ENCODE measurements around a stretch of chr13.

DNA sequence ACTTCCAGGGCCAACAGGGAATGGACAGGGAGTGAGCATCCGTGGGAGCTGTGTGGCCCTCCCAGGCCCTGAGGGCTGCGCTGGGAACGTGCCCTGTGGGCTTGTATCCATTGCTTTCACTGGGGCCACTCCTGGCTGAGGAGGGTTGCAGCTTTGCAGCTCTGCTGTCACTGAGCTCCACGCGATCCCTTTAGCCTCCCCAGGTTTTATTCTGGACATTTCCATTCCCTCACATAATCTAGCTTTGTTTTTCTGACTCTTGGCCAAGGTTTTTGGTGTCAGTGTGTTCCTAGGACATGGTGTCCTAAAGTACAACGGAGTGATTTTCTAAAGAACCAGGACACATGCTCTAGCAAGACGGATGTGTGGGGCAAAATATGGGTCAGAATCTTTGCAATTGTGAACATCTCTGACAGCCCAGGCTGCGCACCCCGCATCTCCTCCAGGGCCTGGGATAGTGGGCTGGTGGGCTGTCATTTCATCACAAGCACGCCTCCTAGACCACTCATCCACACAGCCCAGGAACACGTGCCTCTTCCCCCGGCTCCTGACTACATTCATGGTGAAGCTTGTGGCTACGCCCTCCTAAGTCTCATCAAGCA lies 28.0 kb downstream of the GGACT start:
- PRO-cap, 3 experiments = peak in 2 of 3 experiments; most common plus-strand start position 406 of the sequence (in 2); most common minus-strand start position 121 of the sequence (in 1)
- RAMPAGE, long total RNA, 2 experiments = no peak in any of the 2 experiments
- RRBS = 86% methylated on average over 1 of the region's 13 CpGs

DNA sequence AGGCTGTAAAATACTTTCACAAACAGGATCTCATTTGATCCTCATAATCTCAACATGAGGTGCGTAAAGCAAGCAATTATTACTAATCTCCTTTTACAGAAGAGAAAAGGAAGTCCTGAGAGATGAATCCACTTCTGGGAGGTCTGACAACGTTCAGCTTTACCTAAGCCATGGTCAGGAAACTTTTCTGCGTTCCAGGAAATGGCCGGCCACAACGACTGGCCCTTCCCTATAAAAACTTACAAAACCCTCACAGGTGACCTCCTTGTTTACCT lies 351.6 kb upstream of the TMTC4 start:
- PRO-cap, 3 experiments = no peak in any of the 3 experiments
- RAMPAGE, long total RNA, 2 experiments = no peak in any of the 2 experiments
- RRBS = no CpG with 5 or more reads among the region's 5 CpGs

DNA sequence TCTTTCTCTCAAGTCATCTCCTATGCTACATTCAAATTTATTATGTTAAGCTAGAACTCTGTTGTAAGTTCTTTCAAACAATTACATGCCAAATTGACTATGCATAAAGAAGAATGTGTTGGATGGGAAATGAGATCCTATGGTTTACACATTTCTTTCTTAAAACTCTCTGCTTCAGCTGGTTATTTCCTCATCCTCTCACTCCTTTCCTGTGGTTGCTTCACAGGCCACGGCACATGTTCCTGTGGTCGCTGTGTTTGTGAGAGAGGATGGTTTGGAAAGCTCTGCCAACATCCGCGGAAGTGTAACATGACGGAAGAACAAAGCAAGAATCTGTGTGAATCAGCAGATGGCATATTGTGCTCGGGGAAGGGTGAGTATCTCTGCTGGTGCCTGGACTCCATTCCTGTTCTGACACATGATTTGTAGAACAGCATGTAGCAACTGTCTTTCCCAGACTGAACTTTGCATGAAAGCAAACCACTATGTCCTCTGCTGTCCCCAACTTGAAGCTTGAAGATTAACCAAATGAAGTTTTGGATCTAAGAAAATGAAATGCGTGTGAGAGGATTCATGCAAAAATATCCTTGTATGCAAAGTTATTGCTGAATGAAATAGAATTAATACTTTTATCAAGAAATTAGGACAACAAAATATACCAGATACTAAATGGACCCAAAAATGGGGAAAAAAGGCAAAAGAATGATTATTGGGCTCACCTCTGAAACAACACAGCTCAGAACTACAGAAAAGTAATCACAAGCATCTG lies 210.0 kb downstream of the FGF14 start:
- PRO-cap, 3 experiments = no peak in any of the 3 experiments
- RAMPAGE, long total RNA, 2 experiments = no peak in any of the 2 experiments
- RRBS = no CpG with 5 or more reads among the region's 7 CpGs

GRCh38 chr13:101755465-101755975 lies 161.2 kb downstream of the FGF14 start:
- PRO-cap, 3 experiments = no peak in any of the 3 experiments
- RAMPAGE, long total RNA, 2 experiments = no peak in any of the 2 experiments
- RRBS = no CpG with 5 or more reads among the region's 2 CpGs

- PRO-cap, 3 experiments = no peak in any of the 3 experiments
- RAMPAGE, long total RNA, 2 experiments = no peak in any of the 2 experiments
- RRBS = no CpG with 5 or more reads among the region's 7 CpGs
Measured at GRCh38 chr13:102183388-102184326, 266.9 kb upstream of the FGF14 start.

DNA sequence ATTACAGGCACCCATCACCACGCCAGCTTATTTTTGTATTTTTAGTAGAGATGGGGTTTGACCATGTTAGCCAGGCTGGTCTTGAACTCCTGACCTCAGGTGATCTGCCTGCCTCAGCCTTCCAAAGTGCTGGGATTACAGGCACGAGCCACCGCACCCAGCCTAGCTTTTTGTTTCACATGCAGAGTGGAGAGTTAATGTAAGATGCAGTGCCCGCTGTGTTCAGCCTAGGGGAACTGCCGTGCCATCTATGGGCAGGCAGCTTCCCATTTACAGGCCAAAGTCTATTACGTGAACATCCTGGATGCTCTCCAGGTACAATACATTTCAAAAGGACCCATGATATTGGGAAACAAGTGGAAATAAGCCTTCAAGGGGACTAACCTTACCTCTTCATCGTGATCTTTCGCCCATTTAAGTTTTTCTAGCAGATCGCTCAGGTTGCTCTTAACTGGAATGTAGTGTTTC lies 10.1 kb downstream of the POGLUT2 start:
- PRO-cap, 3 experiments = no peak in any of the 3 experiments
- RAMPAGE, long total RNA, 2 experiments = no peak in any of the 2 experiments
- RRBS = no CpG with 5 or more reads among the region's 9 CpGs

DNA sequence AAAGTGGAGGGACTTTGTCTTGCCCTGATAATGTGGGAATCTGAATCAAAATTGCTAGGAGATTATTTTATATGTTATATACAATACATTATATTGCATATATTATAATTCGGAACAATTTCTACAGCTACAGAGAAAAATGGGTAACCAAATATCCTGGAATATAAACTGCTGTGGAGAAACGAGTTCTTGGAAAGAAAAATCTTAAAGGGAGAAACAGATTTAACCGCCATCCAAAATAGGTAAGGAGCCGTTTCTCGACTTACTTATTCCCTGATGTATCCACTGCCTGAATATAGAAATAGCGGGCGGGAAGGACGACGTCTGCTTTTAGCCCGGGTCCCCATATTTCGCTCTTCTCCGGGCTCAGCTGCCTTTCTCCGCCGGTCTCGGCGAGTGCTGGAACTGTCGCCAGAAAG lies 544 bp downstream of the POGLUT2 start:
- PRO-cap, 3 experiments = no peak in any of the 3 experiments
- RAMPAGE, long total RNA, 2 experiments = no peak in any of the 2 experiments
- RRBS = no CpG with 5 or more reads among the region's 17 CpGs

DNA sequence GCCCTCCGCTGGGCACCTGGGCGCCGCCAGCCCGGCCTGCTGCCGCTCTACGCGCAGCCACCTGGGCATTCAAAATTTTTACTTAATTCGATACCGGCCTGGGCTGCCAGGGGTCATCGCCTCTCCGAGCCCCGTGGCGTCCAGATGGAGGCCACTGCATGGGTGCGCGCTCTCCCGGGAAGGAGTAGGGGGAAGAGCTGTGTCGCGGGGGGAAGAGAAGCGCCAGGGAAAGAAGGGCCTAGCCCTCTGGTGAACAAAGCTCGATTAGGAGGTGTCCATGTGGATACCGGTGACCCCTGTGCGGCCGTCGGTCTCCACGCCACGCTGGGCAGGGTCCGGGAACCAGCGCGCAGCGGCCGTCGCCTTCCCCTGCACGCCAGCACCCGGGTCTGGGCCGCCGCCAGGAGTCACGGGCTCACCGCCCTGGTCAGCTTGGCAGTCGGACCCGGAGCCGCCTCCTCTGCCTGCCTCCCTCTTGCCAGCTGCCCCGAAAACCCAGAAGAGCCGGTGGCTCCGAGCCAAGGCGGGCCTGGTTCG lies 731 bp downstream of the BIVM start:
- PRO-cap, 3 experiments = no peak in any of the 3 experiments
- RAMPAGE, long total RNA, 2 experiments = no peak in any of the 2 experiments
- RRBS = 2% methylated on average over 37 of the region's 46 CpGs

GRCh38 chr13:102902576-102903199 lies 56.9 kb downstream of the ERCC5 start:
- PRO-cap, 3 experiments = no peak in any of the 3 experiments
- RAMPAGE, long total RNA, 2 experiments = no peak in any of the 2 experiments
- RRBS = no CpG with 5 or more reads among the region's 13 CpGs

DNA sequence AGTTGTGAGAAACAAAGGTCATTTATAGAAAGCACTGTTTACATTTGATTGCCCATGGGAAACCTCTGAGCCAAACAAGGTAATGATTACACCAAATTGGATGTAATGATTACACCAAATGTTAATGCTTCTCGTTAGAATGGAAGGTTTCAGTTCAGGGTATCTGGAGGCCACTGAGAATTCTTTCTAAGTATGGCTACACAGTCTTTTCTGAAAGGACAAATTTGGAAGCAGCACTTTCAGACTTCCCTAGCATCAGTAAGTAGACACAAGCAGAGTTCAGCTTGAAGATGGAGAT lies 451.3 kb upstream of the SLC10A2 start:
- PRO-cap, 3 experiments = no peak in any of the 3 experiments
- RAMPAGE, long total RNA, 2 experiments = no peak in any of the 2 experiments
- RRBS = no CpG with 5 or more reads among the region's 1 CpG

GRCh38 chr13:103523741-103524258 lies 457.6 kb upstream of the SLC10A2 start:
- PRO-cap, 3 experiments = no peak in any of the 3 experiments
- RAMPAGE, long total RNA, 2 experiments = no peak in any of the 2 experiments
- RRBS = no CpG with 5 or more reads among the region's 9 CpGs

DNA sequence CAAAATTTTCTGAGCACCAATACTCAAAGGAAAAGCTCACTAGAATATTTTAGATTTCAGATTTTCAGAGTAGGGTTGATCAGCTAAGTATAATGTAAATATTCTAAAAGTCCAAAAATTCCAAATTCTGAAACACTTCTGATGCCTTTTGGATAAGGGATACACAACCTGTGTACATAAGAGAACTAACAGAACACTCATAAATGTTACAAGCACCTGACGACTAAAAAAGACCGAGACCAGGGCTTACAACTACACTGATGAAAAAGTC lies 183.3 kb downstream of the EFNB2 start:
- PRO-cap, 3 experiments = no peak in any of the 3 experiments
- RAMPAGE, long total RNA, 2 experiments = no peak in any of the 2 experiments
- RRBS = no CpG with 5 or more reads among the region's 2 CpGs

- PRO-cap, 3 experiments = no peak in any of the 3 experiments
- RAMPAGE, long total RNA, 2 experiments = no peak in any of the 2 experiments
- RRBS = no CpG with 5 or more reads among the region's 12 CpGs
Measured at GRCh38 chr13:106484701-106485468, 50.6 kb downstream of the EFNB2 start.

GRCh38 chr13:106490807-106491763 lies 44.4 kb downstream of the EFNB2 start:
- PRO-cap, 3 experiments = no peak in any of the 3 experiments
- RAMPAGE, long total RNA, 2 experiments = no peak in any of the 2 experiments
- RRBS = 77% methylated on average over 4 of the region's 23 CpGs

DNA sequence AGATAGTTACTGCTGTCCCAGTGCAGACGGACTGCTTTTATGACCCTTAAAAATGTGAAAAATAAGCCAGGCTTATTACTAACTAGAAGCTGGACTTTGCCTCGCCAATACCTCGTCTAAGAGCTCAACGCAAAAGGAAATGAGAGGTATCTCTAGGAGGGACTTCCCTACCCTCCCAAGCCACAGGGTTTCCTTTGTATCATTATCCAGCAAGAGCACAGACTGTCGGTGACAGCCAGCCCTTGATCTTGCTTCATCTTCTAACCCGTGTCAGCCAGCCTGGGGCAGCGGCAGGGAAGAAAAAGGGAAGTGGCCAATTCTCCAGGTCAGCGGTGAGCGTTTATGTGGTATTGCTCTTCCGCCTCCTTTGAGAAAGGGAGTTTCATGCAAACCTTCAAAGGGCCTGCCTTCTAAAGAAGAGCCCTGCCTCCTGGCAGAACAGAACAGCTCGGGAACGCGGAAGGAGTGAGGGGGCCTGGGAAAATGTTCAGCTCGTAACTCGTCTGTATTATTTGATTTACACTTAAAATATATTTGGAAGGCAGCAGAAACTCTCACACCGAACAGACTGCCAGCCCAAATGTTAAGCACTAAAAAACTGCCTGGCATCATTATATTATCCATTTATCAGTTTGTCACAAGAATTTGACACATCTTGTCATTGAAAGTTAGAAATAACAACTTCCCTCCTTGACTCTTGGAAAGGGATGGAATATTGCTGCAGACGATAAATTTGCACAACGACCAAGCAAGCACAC lies 41.8 kb downstream of the EFNB2 start:
- PRO-cap, 3 experiments = no peak in any of the 3 experiments
- RAMPAGE, long total RNA, 2 experiments = no peak in any of the 2 experiments
- RRBS = no CpG with 5 or more reads among the region's 18 CpGs

DNA sequence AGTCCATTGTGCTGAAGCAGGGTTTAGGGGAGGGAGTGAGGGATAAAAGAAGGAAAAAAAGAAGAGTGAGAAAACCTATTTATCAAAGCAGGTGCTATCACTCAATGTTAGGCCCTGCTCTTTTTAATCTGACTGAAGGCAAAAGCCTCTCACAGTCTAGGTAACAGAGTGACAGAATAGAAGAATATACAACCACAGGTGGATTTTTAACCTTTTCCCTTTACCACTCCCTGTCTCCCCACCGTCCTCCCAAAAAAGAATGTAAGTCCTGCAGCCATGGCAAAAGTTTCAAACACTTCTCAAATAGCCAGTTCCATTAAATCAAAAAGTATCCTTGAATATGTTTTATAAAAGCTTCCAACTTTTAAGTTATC lies 9.1 kb downstream of the ARGLU1 start:
- PRO-cap, 3 experiments = no peak in any of the 3 experiments
- RAMPAGE, long total RNA, 2 experiments = no peak in any of the 2 experiments
- RRBS = no CpG with 5 or more reads among the region's 1 CpG

GRCh38 chr13:106568413-106568625 lies 382 bp upstream of the ARGLU1 start:
- PRO-cap, 3 experiments = peak in 1 of 3 experiments; most common plus-strand start chr13:106568519 (in 1)
- RAMPAGE, long total RNA, 2 experiments = no peak in any of the 2 experiments
- RRBS = no CpG with 5 or more reads among the region's 1 CpG

GRCh38 chr13:106619964-106620455 lies 52.1 kb upstream of the ARGLU1 start:
- PRO-cap, 3 experiments = no peak in any of the 3 experiments
- RAMPAGE, long total RNA, 2 experiments = no peak in any of the 2 experiments
- RRBS = no CpG with 5 or more reads among the region's 7 CpGs

GRCh38 chr13:106918941-106920328 lies 351.5 kb upstream of the ARGLU1 start:
- PRO-cap, 3 experiments = peak in 1 of 3 experiments; most common plus-strand start chr13:106920012 (in 1); most common minus-strand start chr13:106919707 (in 1)
- RAMPAGE, long total RNA, 2 experiments = no peak in any of the 2 experiments
- RRBS = no CpG with 5 or more reads among the region's 28 CpGs

DNA sequence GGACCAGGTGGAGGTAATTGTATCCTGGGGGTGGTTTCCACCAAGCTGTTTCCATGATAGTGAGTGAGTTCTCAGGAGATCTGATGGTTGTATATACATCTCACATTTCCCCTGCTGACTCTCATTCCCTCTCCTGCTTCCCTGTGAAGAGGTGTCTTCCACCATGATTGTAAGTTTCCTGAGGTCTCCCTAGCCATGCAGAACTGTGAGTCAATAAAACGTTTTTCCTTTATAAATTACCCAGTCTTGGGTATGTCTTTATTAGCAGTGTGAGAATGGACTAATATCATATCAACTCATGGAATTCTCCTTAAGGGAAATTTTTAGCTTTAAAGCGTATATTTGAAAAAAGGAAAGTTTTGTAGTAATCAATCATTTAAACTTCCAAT lies 45.5 kb upstream of the NALF1 start:
- PRO-cap, 3 experiments = no peak in any of the 3 experiments
- RAMPAGE, long total RNA, 2 experiments = no peak in any of the 2 experiments
- RRBS = no CpG with 5 or more reads among the region's 2 CpGs